M059J (cell line): ENCODE measurements around a stretch of chr4.

DNA sequence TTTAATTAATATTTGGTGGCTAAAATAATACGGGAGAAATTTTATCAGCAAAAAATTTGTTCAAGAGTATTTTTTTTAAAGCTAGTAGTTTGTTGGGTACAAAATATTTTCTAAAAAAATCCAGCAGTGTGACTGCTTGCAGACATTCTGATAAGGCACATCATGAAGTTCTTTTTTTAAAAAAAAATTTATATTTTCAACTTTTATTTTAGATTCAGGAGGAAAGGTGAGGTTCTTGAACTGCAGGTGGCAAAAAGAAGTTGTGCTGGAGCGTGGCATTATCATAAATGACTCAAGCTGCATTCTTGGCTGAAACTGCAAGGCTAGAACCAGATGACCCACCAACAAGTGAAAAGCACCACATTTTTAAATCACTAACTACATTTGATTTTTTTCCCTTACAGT lies 172.5 kb downstream of the TMA16 start:
- RAMPAGE, long total RNA = no peak

GRCh38 chr4:164461764-164462323 lies 78.0 kb upstream of the MARCHF1 start:
- RAMPAGE, long total RNA = no peak

DNA sequence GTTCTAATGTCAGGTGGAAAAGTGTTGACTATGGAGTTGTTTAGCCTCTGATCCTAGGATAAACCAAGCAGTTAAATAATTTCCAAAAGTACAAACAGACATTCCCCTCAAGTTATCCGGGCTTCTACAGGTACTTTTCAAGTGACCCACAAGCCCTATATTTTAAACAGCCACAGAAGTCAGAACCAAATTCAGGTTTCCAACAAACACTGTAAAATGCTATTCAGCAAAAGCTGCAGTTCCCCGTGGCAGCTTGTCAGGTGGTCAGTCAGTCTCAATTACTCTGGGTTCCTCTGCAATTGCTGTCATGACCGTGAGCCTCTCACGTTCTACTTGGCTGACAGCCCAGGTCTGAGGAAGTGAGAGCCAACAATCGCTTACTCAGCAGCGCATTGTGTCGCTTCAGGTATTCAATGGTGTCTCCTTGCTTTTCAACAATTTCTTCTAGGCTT lies 25.7 kb downstream of the TRIM75 start:
- RAMPAGE, long total RNA = no peak

DNA sequence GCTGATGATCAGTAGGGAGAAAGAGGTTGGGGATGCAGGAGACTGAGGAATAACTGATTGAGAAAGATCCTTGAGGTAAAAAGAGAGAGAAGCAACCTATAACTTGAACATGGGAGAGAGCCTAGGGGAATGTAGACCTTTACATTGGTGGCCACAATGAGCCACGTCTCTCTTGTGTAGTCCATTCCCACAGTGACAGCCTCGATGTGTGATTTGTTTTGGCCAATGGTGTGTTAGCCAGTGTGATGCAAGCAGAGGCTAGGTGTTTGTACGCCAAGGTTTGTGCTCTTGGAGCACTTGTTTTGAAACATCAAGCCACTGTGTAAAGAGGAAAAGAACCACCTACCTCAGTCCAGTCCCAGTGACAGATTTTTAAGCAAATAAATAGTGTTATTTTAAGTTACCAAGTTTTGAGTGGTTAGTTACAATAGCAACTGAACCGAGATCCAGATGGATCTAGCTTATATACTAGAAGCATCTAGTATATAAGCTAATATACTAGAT lies 23.9 kb upstream of the TMEM192 start:
- RAMPAGE, long total RNA = no peak

- RAMPAGE, long total RNA = no peak
Observed at GRCh38 chr4:165222021-165222324, 14.6 kb downstream of the KLHL2 start.

GRCh38 chr4:165245760-165246257 lies 33.7 kb downstream of the GK3 start:
- RAMPAGE, long total RNA = no peak

DNA sequence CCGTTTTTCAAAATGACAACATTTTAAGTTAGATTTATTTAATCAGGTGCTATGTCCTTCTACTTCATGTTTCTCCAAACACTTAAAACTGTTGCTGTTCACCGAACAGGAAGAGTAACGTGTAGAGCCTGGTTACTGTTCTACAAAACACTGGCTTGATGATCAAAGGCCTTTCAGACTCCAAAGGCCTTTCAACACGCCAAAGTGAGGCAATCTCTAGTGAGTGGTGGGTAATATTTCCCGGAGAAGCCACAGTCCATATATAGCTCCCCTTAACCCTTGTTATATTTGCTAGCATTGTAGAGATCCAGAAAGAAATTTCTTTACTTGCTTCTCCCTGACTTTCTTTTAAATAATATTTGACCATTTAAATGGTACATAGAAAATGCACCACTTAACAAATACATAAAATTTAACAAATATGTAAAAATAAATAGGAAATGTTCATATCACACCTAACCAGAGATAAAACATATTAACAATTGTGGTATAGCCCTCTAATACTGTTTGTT lies 23.1 kb downstream of the GK3 start:
- RAMPAGE, long total RNA = no peak

GRCh38 chr4:165299262-165299893 lies 19.9 kb upstream of the GK3 start:
- RAMPAGE, long total RNA = no peak

GRCh38 chr4:165330104-165330773 lies 2.8 kb downstream of the MSMO1 start:
- RAMPAGE, long total RNA = no peak

DNA sequence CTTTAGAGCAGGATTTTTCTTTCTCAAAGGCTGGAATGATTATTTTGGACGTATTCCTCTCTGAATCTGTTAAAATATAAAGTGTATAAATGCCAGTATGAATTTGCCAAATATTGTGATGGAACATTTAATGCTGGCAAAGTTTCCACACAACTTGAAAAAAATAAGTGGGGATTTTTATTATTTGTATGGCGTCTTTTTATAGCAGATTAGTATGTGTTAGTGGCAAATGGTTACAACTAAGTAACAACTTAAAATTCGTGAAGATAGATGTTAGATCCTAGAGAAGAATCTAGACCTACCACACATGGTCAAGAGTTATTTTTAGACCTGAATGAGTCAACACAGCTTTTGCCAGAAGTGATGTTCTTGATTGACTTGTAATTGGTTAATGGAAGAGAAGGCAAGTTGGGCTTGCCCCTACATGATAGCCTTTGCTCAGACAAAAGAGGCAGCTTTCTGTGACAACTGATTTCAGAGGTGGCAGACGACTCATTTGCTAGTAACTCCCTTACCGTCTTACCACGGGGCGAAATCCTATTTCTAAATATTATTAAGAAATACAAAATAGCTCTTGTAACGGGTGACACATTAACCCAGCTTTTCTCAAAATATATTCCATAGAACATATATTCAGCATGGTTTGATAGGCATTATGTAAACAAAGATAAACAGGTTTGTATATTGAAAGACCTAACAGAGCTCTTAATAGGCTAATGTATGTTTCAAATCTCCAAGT lies 4.9 kb downstream of the CPE start:
- RAMPAGE, long total RNA = no peak

DNA sequence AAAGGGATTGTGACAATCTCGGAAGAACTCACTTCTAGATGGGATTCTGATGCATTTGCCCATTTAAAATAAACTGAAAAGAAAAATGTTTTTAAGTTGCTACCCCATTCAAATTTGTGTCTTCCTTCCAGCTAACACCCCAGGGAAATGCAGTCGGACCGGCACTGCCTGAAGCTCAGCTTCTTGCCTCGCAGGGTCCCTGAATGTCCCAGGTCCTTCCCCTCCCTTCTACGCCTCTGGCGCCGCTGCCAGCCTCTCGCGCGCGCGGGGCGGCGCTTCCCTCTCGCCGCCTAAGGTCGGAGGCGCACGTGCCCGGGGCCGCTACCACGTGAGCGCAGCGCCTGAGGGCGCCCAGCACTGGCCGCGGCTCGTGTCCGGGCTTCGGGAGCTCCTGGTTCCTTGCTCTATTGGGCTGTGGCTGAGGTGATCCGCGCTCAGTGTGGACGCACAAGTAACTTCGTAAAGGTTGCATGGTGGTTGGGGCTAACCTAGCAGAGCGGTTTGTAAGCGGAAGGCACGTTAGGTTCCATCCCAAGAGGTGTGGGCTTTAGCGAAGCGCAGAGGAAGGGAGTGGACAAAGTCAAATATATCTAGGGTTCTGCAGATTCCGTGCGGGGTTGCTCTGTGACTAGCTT lies 1.7 kb downstream of the TLL1 start:
- RAMPAGE, long total RNA = no peak

DNA sequence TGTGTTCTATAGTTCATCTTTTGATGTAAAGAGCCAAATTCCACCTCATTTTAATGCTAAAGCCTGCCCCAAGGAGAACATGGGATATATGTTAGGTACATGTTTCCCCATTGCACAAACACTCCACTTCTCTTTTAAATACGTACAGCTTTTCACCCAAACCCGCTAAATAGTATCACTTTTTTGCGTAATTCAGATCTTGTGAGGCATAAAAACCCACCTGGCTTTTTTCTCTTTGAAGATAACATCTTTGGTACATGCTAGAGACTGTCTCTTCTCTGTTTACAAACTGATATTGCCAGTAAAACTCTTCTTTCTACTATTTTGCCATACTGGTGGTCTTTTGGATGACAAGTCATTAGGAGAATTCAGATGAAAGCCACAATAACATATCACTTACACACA lies 608.4 kb downstream of the TLL1 start:
- RAMPAGE, long total RNA = no peak

DNA sequence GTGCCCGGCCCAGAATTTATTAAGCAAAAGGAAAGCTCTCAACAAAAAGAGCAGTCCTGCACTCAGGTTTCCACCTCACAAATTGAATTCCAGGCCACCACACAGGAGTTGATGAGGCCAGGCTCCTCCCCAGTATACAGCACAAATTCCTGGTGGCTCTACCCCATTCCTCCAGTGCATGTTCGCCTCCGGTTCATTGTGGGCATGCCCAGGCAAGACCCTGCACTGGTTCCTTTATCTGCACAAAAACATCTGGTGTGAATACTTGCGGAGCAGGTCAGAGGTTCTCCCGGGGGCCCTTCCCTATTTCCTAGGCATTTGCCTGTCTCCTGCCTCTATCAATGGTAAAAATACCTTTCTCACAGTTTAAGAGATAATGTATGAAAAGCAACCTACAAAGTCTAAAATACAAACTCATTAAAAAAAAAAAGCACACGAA lies 195.2 kb upstream of the ANXA10 start:
- RAMPAGE, long total RNA = no peak

DNA sequence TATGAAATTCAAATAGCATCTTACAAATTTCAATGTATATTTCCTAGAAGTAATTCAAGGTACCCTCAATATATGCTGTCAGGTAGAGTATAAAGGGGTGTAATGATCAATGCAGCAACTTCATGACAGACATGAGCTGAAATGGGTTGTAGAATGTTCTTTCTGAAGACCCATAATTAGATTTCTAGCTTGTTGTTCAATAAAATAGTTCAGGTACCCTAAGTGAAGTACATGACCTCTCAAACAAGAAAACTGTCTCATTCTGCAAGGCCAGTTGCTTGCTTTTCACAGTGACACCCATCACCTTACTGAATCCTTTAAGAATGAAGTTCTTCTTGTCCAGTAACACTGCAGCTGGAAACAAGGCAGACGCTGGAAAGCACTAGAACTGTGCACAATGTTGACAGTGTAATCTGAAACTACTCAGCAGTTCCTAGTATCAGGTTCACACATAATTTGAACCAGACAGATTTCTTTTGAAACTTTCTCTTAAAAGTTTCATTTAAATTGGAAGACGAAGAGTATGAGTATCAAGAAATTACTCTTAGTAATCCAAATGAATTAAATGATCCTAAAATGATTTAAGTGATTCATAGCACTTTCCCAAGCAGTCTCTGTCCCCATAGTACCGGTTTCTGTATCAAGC lies 63.3 kb downstream of the PALLD start:
- RAMPAGE, long total RNA = no peak

- RAMPAGE, long total RNA = no peak
Observed at GRCh38 chr4:168631293-168631935, 134.6 kb downstream of the PALLD start.

- RAMPAGE, long total RNA = no peak
Observed at GRCh38 chr4:168632491-168633456, 135.9 kb downstream of the PALLD start.

- RAMPAGE, long total RNA = no peak
Observed at GRCh38 chr4:168837800-168838516, 172.1 kb downstream of the CBR4 start.

GRCh38 chr4:168865230-168865619 lies 144.8 kb downstream of the CBR4 start:
- RAMPAGE, long total RNA = no peak

DNA sequence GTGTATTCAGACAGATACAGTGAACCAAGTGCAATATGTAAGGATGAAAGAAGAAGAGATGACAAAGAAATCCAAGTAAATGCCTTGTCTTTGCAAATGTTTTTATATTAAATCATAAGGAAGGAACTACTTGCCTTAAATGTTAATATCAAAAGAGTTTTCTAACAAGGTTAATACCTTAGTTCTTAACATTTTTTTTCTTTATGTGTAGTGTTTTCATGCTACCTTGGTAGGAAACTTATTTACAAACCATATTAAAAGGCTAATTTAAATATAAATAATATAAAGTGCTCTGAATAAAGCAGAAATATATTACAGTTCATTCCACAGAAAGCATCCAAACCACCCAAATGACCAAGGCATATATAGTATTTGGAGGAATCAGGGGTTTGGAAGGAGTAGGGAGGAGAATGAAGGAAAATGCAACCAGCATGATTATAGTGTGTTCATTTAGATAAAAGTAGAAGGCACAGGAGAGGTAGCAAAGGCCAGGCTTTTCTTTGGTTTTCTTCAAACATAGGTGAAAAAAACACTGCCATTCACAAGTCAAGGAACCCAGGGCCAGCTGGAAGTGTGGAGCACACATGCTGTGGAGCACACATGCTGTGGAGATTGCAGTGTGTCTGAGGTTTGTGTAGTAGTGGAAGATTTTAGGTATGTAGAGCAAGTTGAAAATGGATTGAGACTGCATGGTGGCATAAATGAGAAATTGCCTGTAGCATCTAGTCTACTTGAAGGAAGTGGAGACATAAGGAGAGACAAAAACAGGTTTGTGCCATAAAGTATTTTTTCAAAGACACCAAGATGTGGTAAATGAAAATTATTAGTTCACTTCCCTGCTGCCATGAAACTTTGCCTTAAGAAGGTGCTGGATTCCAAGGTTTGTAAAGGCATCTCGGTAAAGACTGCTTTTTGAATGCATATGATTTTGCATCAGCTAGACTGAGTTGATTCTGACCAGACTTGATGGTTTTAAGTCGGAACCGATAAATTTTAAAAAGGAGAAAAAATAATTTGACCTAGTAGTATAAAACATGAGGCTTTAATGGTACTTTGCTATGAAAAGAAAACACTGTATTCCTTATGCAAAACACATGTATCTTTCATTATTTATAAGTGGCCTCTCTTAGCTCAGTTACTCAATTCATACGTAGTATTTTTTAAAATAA lies 82.9 kb downstream of the CBR4 start:
- RAMPAGE, long total RNA = no peak

GRCh38 chr4:169047976-169048296 lies 37.9 kb upstream of the CBR4 start:
- RAMPAGE, long total RNA = no peak